Panc1 (cell line): Measurements from ENCODE around the genes TBC1D7 and GFOD1.

DNA sequence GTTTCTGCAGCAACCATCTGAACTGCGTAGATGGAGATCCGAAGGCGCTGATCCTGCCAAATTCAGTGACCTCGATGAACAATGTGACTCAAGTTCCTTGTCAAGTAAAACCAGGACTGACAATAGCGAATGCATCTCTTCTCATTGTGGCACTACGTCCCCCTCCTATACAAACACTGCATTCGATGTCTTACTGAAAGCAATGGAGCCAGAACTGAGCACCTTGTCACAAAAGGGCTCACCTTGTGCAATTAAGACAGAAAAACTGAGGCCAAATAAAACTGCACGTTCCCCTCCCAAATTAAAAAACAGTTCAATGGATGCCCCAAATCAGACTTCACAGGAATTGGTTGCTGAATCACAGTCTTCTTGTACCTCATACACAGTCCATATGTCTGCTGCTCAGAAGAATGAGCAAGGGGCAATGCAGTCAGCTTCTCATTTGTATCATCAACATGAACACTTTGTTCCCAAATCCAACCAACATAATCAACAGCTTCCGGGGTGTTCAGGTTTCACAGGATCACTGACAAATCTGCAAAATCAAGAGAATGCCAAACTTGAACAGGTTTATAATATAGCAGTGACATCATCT is 108.2 kb downstream of the HIVEP1 start:
- RRBS, 2 experiments: no CpG with 5 or more reads among the region's 9 CpGs

DNA sequence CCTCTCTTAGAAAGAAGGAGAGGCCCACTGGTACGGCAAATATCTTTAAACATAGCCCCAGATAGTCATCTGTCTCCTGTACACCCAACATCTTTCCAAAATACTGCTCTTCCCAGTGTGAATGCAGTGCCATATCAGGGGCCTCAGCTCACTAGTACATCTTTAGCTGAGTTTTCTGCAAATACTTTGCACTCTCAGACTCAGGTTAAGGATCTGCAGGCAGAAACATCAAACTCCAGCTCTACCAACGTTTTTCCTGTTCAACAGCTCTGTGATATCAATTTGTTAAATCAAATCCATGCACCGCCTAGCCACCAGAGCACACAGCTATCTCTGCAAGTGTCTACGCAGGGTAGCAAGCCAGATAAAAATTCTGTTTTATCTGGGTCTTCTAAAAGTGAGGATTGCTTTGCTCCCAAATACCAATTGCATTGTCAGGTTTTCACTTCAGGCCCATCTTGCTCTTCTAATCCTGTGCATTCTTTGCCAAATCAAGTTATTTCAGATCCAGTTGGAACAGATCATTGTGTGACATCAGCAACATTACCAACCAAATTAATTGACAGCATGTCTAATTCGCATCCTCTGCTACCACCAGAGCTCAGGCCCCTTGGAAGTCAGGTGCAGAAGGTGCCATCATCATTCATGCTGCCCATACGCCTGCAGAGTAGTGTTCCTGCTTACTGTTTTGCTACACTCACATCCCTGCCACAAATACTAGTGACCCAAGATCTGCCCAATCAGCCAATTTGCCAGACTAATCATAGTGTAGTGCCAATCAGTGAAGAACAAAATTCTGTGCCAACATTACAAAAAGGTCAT is 112.2 kb downstream of the HIVEP1 start:
- RRBS, 2 experiments: no CpG with 5 or more reads among the region's 6 CpGs

DNA sequence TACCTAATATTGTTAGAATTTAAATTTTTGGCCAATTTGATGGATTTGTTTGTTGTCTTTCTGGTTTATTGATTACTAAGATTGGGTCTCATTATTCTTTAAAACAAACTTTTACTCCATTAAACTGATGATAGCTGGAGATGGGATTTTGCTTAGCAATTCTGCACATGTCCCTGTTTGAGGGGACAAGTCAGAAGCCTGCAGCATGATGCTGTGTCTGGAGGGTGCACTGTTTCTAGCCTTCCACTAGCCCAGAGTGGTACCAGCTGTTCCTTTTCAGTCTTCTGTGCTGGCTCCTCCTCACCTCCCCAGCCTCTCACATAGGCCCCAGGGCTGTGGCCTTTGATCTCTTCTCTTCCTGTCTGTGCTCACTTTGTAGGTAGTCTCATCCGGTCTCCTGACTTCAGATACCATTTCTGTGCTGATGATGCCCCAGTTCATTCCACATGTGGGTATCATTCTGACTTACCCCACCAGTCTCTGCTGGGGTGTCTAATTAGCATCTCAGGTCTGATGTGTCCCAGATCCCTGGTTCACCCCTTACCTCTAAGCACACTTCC is 126.2 kb downstream of the HIVEP1 start:
- RRBS, 2 experiments: no CpG with 5 or more reads among the region's 1 CpG

DNA sequence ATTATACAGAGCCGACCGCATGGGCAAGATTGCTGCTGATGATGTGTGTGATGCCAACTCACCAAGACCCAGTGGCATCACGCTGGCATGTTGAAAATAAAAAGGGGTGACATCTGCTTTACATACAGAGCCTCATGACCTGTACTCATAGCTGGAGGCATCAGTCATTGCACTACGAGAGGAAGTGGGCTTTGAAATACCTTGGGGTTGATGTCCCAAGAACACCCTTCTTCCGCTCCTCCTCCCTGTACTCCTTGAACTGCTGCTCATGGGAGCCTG is 56.6 kb upstream of the EDN1 start:
- RRBS, 2 experiments: no CpG with 5 or more reads among the region's 5 CpGs

GRCh38 chr6:12324290-12324609 is 34.1 kb downstream of the EDN1 start:
- RRBS, 2 experiments: no CpG with 5 or more reads among the region's 2 CpGs

DNA sequence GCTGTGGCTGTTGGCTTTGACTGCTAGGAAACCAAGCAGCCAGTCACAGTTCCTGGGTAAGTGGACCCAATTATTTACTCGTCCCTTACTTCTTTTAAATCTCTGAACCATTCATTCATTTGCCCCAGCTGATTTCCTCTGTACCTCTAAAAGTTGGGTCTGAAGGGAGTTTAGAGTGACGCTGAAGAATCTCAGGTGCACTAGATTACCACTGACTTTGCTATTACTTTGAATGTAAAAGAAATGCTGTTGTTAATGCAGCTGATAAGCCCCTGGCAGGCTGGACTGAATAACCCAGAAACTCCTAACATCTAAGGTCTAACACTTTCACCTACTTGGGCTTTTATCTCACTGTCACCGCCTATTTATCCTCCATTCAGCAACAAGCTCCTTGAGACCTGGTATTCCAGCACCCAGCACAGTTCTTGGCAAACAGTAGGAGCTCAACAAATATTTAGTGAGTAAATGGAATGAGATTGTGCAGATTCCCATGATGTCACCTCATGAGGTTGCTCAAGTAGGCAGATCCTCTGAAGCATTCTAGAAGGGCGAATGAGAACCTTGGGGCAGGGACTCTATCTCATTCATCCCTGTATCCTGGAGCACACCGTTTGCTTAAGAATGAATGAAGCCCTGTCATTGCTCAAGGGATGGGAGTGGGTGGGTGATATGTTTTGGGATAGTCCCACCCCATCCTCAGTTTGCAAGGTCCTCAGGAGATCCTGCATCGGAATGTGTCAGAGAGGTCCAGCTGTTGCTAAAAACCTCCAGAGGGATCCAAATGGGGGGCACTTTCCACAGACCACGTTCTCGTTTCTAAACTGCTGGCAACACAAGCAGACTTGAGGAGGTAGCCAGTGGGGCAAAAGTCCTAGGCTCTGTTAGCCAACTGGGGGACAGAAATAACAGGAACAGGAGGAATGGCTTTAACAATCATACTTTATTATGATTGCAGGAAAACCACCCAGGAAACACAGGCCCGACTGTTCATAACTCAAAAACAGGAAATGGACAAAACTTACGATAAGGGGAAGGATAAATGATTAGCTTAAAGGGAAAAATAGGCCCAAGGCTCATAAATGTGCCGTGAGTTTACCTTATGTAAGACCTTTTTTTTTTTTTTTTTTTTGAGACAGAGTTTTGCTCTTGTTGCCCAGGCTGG is 41.9 kb downstream of the EDN1 start:
- RRBS, 2 experiments: no CpG with 5 or more reads among the region's 11 CpGs

DNA sequence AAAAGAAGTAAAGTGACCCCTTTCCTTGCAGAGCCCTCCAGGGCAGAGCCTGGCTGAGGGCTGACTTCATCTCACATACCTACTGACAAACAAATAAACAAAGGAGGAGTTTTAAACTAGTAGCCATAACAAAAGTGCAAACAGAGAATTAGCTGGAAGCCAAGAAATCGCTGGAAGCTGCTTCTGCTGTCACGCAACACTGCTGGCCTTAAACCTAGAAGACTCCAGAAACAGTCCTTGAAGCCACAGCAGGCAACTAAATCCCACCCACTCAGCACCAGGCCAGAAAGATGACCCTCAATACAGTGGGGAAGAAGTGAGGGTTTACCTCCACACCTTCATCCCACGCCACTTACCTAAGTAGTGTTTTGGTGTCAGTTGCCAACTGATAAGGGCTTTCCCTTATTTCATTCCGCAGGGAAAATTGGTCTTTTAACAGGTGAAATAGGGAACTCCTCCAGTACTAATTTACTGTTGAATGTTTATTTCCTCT is 46.1 kb downstream of the EDN1 start:
- RRBS, 2 experiments: no CpG with 5 or more reads among the region's 4 CpGs

DNA sequence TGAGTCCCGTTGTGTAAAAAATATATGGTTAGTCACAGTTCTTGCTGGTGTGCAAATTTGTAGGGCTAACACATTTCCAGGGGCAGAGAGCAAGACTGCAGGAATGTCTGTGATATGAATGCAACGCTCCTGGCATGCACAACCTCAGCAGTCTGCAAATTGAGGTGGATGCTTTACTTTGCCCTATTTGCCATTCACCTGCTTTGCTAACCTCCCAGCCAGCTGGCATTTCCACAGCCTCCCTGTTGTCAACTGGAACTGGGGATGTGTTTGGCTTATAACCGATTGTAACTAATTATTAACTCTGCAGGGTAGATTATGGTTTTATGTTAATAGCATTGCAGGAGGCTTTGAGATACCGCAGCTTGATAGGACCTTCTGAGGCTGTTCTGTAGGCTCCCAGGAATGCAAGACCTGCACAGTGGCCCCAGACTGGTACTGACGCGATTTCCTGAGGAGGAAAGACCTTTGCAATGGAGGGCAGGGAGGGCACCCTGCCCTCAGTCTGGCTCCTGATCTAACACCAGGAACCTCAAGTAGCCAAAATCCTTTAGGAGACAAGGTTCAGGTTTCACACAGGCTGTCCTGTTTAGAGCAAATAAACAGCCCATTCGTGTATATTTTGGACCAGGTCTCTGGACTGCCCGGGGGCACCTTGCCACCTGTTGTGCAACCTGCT is 53.4 kb downstream of the EDN1 start:
- RRBS, 2 experiments: no CpG with 5 or more reads among the region's 8 CpGs

DNA sequence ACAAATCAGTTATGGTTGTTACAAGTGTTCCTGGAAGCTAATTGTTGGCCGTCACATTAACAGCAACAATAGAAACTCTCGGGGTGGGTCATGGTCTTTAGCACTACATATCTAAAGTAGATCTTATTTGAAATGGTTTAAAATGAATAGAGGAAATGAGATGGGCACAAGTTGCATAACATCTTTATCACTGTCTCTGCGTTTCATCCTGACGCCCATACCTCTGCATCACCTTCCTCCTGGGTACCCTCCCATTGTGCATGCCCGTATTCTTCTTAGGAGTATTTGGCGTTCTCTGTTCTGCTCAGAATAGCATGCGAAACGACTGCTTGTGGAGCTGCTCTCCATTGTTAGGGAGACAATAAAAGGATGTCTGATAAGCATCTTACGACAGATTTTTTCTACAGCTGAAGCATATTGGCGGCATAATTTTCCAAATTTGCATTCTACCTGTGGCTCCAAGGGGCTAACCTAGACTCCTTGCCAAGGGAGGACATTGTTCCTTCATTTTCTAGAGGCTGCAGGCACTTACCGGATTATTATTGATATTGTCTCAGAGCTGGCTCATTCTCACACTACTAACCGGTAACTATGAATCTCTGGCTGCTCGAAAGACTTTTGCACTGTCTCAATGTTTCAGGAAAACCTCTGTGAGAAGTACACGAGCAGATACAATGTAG is 118.6 kb downstream of the EDN1 start:
- RRBS, 2 experiments: no CpG with 5 or more reads among the region's 14 CpGs

DNA sequence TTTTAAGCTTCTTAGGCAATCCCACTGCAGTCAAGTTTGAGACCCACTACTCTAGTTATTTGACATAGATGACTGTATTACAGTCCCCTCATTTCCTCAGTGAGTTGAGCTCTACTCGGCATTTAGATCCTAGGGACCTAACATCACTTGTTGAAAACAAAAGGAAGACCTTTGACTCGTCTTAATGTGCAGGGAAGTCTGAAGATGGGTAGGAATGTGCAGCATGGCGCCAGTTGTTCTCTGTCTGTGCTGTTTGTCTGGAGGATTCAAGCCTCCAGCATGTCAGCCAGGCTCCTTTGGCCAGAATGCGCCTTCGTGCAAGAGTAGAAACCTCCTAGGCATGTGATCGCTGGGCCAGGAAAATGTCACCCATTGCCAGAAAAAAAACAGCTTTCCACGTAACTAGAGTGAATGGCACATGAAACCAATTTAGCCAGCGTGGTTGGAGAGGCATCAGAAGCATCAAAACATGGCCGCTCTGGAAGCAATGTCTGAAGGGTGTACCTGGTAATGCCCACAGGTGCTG is 132.6 kb downstream of the EDN1 start:
- RRBS, 2 experiments: no CpG with 5 or more reads among the region's 9 CpGs

DNA sequence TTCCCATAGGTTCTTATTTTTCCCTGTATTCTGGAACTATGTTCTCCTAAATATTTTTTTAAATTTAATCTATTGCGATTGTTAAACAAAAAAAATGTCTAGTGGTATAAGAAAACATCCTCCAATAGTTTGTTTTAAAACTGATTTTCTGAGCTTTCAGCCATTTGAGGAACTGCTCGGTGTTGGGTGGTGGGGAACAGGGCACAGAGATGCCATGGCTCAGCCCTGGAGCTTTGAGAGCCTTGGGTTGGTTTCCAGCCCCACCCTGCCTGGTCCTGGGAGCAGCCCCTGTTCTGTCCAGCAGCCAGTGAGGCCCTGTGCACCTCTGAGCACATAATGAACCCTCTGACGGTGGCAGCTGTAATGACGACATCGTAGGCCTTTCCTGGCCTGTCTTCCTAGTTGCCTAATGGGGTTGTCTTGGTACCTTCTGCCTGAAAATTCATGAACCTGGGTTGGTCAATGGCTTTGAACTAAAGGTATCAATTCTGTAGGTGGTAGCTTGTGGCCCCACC is 53.3 kb downstream of the TBC1D7 start:
- RRBS, 2 experiments: no CpG with 5 or more reads among the region's 5 CpGs

- RRBS, 2 experiments: no CpG with 5 or more reads among the region's 8 CpGs
Observed at GRCh38 chr6:13275454-13275999, 52.8 kb downstream of the TBC1D7 start.

DNA sequence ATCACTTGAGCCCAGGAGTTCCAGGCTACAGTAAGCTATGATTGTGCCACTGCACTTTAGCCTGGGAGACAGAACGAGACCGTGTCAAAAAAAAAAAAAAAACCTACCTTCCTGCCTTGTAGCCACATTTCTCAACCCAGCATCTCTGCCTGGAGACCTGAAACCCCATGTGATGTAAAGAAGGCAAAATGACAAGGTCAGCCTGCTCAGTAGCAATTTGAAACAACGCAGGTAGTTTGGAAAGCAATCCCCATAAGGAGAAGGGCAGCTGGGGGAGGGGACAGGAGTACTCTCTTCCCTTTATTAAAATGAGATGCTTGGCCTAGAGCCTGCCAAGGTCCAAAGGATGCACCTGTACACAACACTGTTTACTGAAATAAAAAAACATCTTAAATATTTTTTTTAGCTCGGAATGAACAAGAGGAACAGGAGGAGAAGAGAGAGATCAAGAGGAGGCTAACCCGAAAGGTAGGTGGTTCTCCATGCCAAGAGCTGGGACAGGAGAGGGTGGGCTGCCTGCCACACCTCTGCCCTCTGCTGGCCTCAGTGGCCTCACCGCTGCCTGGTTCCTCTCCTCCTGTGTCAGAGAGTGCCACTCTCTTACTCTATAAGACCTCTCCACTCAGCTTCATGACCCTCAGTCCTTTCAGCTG is 50.3 kb downstream of the TBC1D7 start:
- RRBS, 2 experiments: no CpG with 5 or more reads among the region's 6 CpGs

GRCh38 chr6:13328023-13329082 is at the start of gene TBC1D7:
TBC1D7 (minus strand) TSS chr6:13328537.
- RRBS, 2 experiments: under 1 to 6% methylated on average over 31 of the region's 66 CpGs

GRCh38 chr6:13397218-13397951 is 69.0 kb upstream of the TBC1D7 start:
- RRBS, 2 experiments: no CpG with 5 or more reads among the region's 10 CpGs

- RRBS, 2 experiments: 40% methylated on average over 2 of the region's 12 CpGs; no CpG with 5 or more reads in 1 of the 2 experiments
Observed at GRCh38 chr6:13457407-13458135, 29.8 kb downstream of the GFOD1 start.

DNA sequence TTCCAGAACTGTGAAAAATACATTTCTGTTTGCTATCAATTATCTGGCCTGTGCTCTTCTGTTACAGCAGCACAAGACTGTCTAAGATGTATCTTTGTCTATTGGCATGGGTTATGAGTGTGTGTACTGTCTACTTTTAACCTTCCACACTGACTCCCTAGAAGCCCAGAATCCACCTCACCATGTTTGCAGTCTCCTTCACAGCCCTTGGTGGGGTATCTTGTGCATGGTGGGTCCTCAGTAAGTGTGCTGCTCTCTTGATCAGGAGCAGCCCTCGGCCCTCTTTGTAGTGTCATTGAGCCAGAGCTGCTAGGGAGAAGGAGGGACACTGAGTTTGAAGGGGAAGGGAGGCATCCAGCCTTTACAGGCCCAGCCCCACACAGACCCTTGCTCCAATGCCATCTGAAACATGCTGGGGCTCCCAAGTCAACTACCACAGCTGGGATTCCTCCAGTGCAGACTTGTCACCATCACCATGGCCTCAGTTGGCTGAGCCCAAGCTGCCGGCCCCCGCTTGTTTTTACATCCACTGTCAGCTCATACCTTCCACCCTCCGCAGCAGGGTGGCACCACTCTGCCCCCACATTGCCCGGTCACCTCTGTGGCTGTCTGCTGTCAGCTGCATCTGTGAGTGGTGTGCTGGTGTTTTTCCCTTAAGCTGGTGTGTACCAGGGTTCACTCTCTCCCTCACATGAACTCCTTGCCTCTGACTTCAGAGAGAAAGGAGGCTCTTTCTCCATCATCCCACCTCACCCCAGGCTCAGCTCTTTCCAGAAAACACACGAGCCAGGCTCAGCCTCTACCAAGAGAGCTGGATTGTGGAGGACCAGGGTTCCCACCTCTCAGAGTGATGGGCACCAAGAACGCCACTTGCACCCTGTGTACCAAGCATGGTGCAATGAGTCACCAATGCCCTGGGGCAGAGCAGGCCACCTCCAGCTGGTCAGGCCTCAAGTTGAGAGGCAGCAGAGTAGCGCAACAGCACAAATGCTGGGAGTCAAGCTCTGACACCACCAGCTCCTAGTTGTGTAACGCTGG is 26.1 kb downstream of the GFOD1 start:
- RRBS, 2 experiments: 35 to 70% methylated on average over 3 of the region's 9 CpGs

GRCh38 chr6:13483154-13483805 is 4.1 kb downstream of the GFOD1 start:
- RRBS, 2 experiments: no CpG with 5 or more reads among the region's 11 CpGs

DNA sequence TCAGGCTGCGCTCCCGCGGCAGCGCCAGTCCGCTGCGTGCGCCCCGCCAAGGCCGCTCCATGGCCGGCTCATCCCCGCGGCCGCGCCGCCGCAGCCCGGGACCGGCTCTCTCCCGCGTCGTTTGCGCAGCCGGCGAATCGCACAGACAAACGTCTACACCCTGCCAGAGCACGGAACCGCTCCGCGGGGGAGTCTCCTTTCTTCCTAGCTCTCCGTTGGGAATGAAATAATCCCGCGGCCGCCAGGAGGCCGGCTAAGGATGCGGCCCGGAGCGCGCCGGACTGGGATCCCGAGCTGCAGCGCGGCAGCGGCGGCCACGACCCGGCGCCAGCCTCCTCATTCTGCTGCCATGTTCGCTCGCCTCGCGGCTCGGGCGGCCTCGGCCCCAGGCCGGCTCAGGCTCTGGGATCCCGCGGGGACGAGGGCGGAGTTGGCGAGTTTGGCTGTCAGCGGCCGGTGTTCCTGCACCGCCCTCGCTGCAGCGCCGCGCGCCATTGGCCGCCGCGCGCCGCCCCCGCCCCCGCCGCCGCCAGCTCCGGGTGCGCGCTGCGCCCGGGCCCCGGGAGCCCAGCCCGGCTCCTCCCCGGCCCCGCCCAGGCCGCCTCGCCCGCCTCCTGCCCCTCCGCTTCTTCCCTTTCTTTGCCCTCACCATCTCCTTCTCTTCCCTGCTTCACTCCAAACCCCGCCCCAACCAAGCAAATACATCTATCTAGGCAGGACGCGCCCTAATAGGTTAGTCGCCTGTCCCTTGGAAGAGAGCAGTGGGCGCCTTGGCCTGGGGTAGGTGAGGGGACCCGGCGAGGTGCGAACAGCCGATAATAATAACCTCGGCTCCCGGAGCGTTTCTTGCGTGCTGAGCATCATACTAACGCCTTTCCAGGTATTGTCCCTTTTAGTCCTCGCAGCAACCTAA is at the start of gene GFOD1:
Gene GFOD1 (minus strand): TSS at position 404 of the 913 bp plus-strand sequence.
- RRBS, 2 experiments: under 1 to 6% methylated on average over 48 to 56 of the region's 106 CpGs

DNA sequence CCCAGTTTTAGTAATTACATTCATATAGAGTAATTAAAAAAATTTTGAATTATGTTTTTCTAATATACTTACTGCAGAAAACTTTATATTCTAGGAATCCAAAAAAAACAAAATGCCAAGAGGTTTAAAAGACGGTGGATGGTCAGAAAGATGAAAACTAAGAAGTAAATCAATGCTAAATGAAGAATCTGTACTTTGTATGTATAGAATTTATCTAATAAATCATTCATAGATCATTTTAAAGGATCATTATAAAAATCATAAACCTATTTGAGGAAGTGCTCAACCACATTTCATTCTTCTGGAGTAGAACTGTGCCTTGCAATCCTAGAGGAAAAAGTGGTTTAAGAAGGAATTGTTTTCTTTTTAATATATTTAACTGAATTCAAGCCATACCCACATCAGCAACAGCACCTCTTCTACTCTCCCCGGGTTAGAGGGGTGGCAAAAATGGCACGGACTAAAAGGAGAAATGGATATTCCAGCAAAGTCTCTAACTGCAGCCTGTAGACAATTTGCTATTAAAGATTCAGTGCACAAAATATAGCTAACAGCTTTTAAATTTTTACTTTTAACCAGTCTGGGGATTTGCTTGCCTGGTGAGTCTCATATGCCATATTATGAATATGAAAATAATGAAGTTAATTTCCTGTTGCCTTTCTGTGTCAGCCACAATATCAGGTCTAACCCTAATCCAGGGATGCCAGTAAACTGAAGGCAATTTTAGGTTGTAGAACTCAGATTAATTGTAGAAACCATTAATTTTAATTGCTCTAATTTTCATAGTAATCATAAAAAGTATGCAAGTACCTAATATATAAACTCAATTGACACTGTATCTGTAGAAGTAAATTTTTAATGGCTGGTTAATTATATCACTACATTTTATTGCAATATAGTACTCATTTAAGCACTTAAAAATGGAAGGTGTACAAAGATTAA is 5.8 kb downstream of the NOL7 start:
- RRBS, 2 experiments: no CpG with 5 or more reads among the region's 3 CpGs